ENCODE results near the genes KLK15, ETFB and NKG7.

DNA sequence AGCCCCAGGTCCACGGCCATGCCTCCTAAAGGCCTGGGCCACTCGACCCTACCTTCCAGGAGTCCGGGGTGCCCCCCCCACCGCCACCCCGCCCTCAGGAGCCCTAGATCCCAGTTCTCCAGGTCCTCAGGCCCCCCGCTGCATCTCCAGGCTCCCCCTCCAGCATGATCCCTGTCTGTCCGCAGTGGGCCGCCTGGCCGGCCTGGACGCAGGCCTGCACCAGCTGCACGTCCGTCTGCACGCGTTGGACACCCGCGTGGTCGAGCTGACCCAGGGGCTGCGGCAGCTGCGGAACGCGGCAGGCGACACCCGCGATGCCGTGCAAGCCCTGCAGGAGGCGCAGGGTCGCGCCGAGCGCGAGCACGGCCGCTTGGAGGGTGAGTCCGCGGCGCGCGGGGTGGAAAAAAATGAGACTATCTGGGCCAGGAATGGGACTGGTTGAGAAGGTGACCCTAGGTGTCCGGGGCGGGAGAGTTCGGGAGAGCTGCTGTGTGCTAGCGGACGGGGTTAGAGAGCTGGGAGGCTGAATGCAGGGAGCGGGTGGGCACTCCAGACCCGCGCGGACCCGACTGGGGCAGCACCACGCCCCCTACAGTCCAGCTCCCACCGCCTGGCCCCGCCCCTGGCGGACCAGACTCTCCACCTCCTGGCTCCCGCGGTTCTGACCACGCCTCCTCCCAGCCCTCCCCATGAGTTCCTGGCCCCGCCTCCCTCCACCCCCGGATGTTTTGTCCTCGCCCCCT lies 1.2 kb downstream of the CLEC11A start:
- PRO-cap, 2 experiments = peak in 2 of 2 experiments; most common minus-strand start position 571 of the sequence (in 2)

DNA sequence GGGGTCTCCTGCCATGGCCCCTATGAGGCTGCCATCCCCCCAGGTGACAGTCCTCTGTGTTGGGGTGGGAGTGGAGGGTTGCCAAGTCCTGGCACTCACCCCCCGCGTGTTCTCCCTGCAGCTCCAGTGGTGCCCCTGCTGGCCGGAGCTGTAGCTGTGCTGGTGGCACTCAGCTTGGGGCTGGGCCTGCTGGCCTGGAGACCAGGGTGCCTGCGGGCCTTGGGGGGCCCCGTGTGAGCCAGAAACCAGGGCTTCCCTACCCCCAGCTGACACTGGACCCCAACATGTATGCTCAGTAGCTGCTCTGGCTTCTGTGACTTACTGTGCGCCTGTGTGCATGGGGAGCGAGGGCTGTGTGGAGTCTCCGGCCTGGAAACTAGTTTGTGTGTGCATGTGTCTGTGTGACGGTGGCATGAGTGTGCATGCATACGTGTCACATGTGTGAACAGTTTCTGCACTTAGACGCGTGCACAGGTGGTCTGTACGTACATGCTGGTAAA lies 4.8 kb downstream of the ACP4 start:
- PRO-cap, 2 experiments = no peak in any of the 2 experiments

- PRO-cap, 2 experiments = no peak in any of the 2 experiments
Measured at GRCh38 chr19:50800711-50801631, 10.8 kb downstream of the ACP4 start.

DNA sequence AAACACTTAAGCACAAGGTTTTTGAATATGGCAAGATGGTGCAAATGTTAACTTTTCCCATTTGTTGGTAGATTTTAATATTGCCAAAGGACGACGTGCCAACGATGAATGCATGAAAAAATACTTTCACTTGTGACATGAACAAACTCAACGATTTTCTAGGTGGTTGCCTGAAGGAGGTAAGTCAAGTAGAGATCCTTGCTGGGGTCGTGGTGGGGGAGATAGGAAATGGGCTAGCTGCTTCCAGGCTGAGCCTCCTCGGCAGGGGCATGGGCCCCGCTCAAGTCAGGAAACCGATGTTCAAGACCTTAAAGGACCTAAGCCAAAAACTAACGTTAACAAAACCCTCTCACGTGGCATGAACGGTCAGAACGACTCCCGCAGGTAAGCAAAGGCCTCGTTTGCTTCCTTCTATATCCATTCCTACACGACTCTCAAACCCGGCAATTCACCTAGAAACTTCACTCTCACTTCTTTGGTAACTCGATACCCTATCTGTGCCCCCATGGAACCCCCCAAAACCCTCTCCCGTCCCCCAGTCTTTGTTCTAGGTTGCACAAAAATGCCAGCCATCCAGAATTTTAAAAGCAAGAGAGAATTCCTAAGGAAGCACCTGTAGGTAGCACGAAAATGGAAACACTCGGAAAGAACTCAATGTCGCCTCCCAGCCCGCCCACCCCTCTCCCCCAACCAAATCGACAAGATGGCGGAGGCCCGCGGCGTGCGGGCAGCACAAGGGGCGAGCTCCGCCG lies 13.5 kb downstream of the ACP4 start:
- PRO-cap, 2 experiments = peak in 1 of 2 experiments; most common plus-strand start position 709 of the sequence (in 1)

GRCh38 chr19:50833303-50833809 lies at the start of gene KLK15:
Gene KLK15, minus strand, starts transcription at chr19:50833574.
- PRO-cap, 2 experiments = no peak in any of the 2 experiments

DNA sequence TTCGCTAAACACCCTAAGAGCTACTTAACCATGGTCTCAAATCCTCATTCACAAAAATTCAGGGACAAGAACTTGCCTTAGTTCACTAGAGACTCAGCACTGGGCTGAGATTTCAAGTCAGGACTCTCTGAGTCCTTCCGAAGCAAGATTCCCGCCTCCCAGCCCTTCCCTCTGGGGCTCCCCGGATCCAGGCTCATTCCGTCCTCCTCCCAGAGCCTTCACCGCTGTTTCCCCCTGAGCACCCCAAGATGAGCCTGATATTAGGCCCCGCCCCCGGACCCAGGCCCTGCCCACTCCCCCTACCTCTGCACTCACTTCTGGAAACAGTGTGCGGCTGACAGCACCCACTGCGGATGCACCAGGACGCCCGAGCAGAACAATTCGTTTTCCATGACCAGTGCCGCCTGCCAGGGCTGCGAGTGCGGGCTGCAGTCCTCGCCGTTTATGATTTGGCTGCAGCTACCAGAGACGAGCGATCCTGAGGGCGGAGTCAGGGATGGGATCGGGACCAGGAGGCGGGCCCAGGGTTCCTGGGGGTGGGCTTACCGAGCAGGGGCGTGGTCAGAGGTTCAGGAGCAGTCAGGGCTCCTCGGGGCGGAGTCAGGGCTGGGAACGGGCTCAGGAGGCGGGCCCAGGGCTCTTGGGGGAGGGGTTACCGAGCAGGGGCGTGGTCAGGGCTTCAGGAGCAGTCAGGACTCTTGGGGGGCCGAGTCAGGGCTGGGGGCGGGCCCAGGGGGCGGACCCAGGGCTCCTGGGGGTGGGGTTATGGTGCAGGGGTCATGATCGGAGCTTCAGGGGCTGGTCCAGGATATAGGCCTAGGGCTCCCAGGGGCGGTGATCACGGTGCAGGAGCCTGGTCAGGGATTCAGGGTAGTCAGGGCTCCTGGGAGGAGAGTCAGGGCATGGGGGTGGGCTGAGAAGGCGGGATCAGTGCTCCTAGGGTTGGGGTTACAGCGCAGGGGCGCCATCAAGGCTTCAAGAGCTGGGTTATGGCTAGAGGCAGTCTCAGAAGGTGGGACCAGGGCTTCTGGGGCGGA lies 1.9 kb downstream of the KLK4 start:
- PRO-cap, 2 experiments = no peak in any of the 2 experiments

- PRO-cap, 2 experiments = no peak in any of the 2 experiments
Measured at GRCh38 chr19:50975609-50976311, 6.4 kb upstream of the KLK6 start.

DNA sequence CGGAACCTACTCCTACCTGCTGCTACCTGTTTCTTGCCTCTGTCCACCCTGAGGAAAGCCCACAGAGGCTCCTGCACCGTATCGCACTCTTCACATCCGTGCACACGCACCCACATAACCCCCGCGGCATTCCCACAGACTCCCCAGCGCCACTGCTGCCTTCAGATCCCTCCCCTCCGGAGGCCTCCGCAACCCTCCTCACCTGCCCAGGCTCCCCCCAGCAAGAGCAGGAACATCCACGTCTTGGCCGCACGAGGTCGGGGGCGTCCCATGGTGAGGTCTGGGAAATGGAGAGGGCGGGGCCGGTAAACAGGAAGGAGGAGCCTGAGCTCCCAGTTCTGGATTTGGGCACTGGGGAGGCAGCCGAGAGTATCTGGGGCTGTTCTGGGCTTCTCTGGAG lies 508 bp downstream of the KLK8 start:
- PRO-cap, 2 experiments = no peak in any of the 2 experiments

DNA sequence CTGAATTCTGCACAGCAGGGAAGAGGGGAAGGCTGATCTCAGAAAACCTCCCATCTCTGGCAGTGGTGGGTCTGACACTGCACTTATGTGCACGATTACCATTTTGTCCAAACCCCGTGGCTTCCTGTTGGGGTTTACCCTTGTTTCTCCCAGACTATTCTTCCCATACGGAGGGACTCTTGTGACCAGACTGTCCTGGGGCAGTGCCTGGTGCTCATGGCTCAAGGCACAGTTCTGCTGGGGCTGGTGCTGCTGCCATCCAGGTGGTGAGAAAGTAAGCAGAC lies 5.2 kb upstream of the SIGLEC9 start:
- PRO-cap, 2 experiments = no peak in any of the 2 experiments

DNA sequence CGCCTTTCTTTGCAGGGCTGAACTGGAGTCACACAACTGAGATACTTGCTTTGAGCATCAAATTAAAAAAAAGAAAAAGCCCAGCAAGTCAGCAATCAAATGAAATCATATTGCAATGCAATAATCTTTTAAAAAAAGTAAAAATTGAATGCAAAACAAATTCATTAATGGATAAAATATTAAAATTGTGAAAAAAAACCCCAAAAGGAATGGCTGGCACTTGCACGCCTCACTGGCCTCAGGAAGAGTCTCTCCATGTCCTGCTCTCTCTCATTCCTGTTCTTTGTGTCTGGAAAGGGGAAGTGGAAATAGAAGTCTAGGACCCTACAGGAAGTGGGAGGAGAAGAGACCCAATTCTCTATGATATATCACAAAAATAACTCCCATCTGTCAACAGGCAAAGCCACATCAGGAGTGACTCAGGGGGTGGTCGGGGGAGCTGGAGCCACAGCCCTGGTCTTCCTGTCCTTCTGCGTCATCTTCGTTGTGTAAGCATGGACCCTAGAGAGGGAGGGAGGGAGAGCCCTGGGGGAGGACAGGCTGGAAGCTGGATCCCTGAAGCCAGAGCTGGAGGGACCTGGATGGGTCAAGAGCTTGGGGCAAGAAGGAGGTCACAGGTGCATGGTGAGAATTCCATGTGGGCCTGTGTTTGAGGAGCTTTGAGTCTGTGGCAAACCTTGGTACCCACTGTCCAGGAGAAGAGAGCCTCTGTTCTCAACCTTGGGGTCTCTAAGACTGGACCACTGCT lies 3.0 kb downstream of the SIGLEC9 start:
- PRO-cap, 2 experiments = peak in 2 of 2 experiments; most common minus-strand start position 285 of the sequence (in 2)

GRCh38 chr19:51136731-51137559 lies 5.2 kb upstream of the SIGLEC7 start:
- PRO-cap, 2 experiments = no peak in any of the 2 experiments

DNA sequence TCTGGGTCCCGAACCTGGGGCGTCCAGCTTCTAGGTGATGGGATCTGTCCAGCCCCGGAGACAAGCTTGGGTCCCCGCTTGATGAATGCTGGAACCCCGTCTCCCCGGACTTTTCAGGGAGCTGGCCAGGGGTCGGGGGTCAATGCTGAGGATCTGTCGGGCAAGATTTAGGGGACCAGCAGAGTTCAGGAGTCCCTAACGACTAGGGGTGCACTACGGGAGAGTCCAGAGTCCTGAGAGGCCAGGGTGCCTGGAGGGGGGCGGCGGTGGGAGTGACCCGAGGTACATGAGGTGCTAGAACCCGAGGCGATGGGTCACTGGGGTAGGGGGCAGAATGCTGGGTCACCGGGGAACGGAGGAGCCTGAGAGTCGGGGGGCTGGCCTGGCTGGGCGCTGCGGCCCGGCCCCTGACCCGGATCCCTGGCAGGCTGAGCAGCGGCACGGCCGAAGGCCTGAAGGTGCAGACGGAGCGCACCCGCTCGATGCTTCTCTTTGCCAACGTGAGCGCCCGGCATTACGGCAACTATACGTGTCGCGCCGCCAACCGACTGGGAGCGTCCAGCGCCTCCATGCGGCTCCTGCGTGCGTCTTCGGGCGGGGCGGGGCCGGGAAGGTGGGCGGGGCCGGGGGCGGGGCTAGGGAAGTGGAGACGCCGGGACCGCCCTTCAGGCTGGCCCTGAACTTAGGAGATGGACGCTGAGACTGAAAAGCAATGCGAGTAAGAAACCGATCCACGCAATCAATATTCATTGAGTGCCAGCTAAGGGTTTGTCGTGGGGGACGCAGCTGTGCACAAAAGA lies 14.4 kb downstream of the VSIG10L start:
- PRO-cap, 2 experiments = no peak in any of the 2 experiments

- PRO-cap, 2 experiments = peak in 2 of 2 experiments; most common plus-strand start chr19:51366588 (in 1); most common minus-strand start chr19:51366345 (in 2)
Measured at GRCh38 chr19:51366217-51367287, at the start of gene ETFB. Gene ETFB, minus strand, starts transcription at chr19:51366388.

DNA sequence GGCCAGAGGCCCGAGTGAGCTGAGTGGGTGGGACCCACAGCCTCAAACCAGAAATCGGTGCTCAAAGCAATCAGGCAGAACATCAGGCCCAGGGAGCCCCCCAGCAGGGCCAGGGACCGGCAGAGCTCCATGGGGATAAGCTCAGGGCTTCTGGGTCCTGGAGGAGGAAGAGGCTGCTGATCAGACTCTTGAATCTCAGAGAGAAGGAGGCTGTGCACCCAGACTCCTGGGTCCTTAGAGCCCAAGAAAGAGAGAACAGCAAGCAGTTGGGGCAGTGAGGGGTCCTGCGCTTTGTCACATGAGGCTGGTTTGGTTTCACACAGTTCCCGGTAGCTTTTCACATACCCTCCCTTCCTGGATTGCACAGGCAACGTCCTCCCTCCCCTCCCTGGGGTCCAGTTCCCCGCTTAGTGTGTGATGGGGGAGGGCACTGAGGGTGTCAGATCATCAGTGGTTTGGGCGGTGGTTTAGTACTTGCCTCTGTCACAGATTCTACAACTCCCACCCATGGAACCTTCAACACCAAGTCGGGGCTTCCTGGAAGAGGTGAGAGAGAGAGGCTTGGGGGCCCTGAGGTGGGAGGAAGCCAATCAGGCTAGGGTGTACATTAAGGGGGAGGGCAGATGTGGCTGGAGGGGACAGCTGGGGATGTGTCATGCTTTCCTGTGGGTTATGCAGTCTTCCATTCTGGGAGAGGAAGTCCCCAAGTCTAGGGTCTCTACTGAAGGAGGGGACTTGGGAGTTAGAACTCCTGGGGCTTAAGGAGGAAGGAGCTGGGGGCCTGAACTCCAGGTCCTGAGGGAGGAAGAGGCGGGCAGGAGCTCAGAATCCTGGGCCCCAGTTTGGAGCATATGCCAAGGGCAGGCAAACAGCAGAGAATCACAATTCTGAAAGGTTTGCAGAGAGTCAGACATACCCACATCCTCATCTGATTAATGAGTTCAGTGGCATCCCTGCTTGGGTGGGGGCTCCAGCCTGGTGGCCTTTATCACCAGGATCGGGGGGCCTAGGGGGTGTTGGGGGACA lies at the start of gene NKG7:
Gene NKG7, minus strand, starts transcription at position 250 of the 1,026 bp plus-strand sequence.
- PRO-cap, 2 experiments = no peak in any of the 2 experiments

GRCh38 chr19:51393750-51394778 lies 3.7 kb upstream of the C19orf84 start:
- PRO-cap, 2 experiments = peak in 1 of 2 experiments; most common minus-strand start chr19:51394218 (in 1)

- PRO-cap, 2 experiments = no peak in any of the 2 experiments
Measured at GRCh38 chr19:51407564-51408124, 9.8 kb downstream of the SIGLEC10 start.

GRCh38 chr19:51647025-51647477 lies 426 bp upstream of the SIGLEC14 start:
- PRO-cap, 2 experiments = no peak in any of the 2 experiments

GRCh38 chr19:51719123-51720205 lies 4.3 kb downstream of the HAS1 start:
- PRO-cap, 2 experiments = no peak in any of the 2 experiments

GRCh38 chr19:51724301-51725016 lies 668 bp upstream of the HAS1 start:
- PRO-cap, 2 experiments = no peak in any of the 2 experiments

DNA sequence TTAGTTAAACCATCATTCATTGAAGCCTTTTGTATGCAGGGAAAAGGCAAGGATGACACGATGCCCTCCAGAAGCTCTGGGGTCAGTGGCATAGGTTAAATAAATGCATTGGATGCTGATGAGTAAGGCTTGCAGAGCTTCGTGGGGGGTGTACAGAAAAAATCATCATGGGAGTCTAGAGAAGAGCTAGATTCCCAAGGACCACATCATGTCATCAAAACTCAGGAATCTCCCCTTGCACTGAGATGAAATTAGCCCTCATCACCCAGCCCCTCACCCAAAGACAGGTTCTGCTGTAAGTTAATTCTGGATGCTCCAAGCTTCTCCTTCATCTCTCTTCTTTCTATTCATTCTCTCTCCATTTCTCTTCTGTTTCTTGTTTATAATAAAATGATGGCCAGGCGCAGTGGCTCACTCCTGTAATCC lies 8.2 kb downstream of the FPR1 start:
- PRO-cap, 2 experiments = no peak in any of the 2 experiments

All from psoas muscle (tissue), 2 donors.